ENCODE measurements around a stretch of chr1.

DNA sequence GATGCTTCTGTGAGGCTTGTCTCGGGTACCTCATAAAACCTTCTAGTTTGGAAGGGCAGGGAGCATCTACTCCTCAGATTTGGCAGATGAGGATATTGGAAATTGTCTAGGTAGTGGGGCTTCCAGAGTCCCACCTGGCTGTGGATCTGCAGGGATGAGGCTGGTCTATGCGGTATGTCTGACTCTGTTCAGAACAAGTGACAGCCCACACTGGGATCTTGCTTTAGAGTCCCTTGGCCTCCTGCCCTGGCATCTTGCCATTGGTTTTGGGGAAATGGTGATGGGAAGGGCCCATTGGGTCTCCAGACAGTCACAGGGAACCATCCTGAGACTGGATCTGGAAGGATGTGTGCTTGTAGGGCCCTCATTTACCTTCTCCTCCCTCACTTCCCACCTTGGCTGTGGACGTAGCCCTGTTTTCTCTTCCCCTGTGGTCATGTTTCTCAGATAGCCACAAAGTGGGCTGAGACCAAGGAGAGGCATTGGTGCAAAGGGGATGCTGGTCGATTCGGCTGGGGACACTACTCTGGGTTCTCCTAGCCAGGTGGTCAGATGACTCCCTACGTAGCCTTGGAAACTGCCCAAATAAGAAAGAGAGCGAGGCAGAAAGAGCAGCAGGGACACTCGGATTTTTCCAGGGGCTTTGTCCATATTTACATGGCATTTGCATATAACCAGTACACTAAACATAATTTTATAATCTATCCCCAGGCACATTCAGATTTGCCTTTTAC lies 15.0 kb downstream of the SOX13 start:
- RRBS, result no CpG with 5 or more reads among the region's 8 CpGs

- RRBS, result 96% methylated on average over 7 of the region's 17 CpGs
Measured at GRCh38 chr1:204125625-204126222, 26.1 kb downstream of the ETNK2 start.

DNA sequence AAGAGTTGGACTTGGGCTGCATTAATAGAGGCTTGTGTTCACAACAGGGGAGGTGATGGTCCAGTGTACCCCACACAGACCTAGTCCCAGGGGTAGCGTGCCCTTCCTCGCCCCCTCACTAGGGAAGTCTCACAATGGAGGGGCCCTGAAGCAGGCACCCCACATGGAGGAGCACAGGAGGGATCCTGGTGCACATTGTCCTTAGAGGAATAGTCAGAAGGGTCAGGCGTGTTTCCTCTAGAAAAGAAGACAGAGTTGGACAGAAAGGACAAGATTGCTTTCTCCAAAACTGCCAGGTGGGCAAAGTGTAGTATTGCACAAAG lies 23.4 kb downstream of the ETNK2 start:
- RRBS, result no CpG with 5 or more reads among the region's 3 CpGs

DNA sequence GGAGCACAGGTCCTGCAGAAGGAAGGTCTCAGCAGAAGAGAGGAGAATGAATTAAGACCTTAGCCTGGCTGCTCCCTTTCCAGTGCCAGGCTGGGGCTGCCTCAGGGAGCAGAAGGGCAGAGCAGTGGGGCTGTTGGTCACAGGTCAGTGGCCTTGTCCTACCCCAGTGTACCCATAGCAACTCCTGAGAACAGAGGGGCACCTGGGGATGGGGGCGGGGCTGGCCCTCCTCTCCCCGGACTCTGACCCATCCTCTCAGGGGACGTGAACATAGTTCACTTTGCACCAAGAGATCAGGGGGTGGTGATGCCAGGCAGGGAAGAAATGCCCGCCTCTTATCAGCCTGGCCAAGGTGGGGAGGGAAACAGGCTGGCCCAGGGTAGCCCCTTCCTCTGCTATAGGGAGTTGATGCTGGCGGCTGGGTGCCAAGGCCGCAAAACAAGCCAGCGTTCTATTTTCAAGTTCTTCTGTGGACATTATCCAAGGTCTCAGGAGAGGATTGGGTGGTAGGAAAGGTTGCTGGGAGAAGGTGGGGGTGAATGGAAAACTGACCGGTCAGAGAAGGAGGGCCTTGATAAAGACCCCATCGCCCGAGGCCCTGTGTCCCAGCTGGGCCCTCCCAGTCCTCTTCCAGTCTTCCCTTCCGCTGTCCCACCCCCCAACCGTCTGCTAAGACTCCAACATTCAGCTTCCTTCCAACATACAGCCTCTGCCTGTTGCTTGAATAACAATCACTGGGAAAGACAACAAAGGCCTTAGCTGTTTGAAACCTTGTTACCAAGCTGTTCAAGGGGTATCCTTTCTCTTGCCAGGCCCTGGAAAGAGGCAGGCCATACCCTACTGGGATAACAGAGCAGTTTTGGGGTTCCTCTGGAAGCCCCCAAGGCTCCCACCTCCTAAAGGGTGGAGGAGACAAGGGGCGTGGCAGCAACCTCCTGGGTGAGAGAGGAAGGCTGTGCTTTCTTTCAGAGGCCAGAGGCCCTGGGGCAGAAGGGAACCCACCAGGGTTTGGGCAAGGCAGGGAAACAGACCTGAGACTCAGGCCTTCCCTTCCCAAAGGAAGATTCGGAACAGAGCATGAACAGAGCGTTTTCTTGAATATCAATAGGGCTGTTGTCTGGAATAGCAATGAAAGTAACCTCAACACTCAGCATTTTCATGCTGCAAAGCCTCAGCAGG lies 4.5 kb downstream of the ETNK2 start:
- RRBS, result no CpG with 5 or more reads among the region's 15 CpGs

DNA sequence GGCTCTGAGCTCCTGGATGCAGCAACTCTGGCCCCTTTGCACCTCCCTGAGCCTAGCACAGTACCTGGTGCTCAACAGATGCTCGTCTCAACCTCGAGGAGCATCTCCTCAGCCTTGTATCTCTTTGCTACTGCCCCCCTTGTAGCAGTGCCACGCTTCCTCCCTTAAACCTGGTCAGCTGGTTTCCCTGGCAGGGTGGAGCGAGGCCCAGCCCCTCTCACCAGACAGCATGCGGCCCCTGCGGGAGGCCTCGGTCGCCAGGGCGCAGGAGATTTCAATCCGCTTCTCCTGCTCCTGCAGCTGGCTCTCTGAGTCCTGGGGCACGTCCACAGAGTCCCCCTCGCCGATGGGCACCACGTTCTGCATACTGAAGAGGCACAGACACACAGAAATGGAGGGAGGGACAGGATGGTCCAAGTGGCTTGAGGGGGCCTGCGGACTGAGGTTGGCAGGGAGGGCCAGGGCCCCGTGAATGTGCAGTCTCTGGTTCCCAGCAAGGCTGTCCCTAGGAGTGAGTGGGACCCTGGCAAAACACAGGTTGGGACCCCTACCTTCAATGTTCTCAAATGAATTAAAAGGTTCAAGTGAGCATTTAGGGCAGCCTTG lies 14.2 kb upstream of the GOLT1A start:
- RRBS, result no CpG with 5 or more reads among the region's 16 CpGs

- RRBS, result no CpG with 5 or more reads among the region's 10 CpGs
Measured at GRCh38 chr1:204348025-204348667, 11.6 kb downstream of the PLEKHA6 start.

DNA sequence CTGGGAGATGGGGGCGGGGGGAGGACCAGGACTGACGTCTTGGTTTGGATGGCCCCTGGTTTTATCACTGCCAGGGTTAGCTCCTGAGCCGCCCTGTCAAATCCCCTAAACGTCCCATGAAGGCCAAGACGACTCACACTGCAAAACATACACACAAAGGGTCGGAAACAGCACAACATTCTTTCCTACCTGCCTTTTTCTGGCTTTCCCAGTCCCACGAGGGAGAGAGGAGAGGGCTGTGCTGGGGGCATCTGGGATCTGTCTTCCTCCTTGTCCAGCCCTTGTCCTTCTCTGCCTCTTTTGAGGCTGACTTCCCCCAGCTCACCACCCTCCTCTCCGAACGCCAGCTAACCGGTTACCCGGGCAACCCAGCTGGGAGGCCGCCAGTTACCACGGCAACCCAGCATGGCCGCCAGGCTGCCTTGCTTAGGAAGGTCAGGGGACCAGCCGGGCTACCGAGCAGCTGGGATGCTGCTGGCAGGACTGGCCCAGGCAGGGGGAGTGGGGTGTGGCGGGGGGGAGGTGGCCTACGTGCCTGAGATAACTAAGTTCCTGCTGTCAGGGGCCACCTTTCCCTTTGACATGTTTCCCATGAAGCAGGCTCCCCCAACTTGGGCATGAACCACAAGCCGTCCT lies 8.9 kb downstream of the PLEKHA6 start:
- RRBS, result 11% methylated on average over 4 of the region's 19 CpGs

- RRBS, result no CpG with 5 or more reads among the region's 6 CpGs
Measured at GRCh38 chr1:204358585-204359117, 1.1 kb downstream of the PLEKHA6 start.

DNA sequence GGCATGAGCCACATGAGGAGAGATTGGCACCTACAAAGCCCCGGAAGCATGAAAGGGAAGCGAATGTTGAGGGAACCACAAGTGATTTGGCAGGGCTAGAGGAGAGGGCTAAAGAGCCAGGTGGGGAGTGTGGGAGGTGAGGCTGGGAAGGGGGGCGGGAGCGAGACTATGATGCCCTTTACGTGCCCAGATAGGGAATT lies 5.2 kb upstream of the PLEKHA6 start:
- RRBS, result no CpG with 5 or more reads among the region's 5 CpGs

DNA sequence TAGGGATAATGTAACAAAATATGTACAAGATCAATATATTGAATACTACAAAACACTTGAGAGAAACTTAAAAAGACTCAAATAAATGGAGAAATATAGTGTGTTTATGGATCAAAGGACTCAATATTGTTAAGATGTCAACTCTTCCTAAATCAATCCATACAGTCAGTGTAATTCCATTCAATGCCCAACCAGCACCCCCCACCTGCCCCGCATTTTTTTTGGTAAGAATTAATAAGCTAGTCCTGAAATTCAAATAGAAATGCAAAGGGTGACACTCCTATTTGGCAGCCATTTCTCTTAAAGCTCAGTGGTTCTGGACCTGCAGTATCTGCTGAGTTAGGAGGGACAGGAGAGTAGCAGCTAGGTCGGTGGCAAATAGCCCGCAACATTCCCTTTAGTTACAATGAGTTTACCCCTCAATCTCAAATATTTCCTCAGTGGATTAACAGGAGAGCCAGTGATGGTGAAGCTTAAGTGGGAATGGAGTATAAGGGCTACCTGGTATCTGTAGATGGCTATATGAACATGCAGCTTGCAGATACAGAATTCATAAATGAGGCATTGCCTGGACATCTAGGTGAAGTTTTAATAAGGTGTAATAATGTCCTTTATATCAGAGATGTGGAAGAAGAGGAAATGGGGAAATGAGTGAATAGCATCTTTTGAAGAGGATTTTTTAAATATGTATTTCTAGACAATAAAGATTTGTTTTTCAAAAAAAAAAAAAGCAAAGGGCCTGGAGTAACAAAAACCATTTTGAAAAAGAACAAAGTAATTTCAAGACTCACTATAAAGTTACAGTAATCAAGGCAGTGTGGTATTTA lies 17.3 kb downstream of the PPP1R15B start:
- RRBS, result no CpG with 5 or more reads among the region's 3 CpGs

DNA sequence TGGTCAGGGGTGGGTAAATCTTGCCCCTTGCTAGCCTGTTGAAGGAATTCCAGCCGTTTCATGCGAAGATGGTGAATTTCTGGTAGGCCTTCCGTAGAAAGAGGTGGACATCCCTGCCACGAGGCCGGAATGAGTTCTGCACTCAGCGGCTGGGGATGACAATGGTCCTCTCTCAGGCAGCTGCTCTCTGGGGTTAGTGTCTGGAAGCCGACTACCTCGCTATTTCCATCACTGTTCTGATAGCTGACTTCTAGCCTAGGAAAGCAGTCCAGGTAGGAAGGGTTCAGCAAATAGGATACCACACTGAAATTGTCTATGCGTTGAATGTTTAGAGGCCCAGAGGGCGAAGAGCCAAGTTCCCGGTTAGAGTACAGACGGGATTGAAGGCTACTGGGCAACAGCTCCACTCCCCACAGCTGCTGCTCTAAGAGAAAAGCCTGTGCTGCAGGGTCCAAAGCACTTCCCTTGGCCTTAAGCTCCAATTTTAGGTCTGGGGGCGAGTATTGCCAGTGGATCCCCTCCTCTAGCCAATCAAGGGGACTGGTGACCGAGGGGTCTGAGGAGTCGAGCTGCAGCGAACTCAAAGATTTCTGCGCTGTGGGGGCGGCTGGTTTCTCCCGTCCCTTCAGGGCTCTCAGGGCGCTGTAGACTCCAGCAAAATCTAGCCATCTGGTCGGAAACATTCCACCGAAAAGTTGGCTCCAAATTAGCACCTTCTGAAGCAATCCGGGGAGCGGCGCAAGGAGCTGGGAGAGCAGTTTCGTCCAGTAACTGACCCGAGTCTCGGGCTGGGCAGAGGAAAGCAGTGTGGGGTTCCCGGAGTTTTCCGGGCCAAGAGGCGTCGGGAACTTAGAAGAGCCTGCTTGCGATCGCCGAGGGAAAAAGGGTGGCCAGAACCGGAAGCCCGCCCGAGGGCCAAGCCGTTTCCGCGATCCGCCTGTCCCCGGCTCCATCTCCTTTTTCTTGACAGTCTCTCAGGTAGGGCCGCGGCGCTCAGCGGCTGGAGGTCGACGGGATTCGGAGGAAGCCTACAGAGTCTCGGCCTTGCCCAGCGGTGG lies 829 bp downstream of the PPP1R15B start:
- RRBS, result 1% methylated on average over 20 of the region's 52 CpGs

- RRBS, result no CpG with 5 or more reads among the region's 11 CpGs
Measured at GRCh38 chr1:204433943-204434817, 22.6 kb upstream of the PPP1R15B start.

DNA sequence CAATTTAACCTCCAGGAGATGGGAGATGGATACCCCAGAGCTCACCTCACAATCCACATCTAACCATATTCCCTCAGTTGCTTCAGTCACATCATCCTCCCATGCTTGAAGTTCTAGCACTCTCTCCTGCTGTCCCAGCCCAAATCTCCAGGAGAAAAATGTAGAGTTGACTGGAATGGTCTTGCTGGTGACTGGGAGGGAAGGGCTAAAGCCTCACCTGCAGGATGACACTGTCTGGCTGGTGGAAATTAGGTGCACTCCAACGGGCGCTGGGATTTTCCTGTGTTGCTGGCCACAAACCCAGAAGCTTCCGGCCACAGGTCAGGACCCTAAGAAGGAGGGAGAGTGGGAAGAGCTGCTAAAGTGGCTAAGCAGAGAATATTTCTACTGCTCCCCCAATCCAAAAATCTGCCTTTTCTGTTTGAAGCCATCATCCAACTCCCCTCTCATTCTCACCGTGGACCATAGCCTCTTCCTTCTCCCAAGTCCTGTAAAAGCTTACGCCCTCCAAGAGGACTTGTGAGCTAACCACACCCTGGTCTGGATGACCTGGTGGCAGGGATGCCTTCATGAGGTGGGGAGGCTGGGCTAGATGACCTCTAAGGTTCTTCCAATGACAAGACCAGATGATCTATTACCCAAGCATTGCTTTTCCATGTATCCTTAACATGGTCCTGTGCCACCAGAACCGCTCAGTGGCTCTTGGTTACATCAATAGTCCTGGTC lies 37.5 kb upstream of the PPP1R15B start:
- RRBS, result no CpG with 5 or more reads among the region's 6 CpGs

DNA sequence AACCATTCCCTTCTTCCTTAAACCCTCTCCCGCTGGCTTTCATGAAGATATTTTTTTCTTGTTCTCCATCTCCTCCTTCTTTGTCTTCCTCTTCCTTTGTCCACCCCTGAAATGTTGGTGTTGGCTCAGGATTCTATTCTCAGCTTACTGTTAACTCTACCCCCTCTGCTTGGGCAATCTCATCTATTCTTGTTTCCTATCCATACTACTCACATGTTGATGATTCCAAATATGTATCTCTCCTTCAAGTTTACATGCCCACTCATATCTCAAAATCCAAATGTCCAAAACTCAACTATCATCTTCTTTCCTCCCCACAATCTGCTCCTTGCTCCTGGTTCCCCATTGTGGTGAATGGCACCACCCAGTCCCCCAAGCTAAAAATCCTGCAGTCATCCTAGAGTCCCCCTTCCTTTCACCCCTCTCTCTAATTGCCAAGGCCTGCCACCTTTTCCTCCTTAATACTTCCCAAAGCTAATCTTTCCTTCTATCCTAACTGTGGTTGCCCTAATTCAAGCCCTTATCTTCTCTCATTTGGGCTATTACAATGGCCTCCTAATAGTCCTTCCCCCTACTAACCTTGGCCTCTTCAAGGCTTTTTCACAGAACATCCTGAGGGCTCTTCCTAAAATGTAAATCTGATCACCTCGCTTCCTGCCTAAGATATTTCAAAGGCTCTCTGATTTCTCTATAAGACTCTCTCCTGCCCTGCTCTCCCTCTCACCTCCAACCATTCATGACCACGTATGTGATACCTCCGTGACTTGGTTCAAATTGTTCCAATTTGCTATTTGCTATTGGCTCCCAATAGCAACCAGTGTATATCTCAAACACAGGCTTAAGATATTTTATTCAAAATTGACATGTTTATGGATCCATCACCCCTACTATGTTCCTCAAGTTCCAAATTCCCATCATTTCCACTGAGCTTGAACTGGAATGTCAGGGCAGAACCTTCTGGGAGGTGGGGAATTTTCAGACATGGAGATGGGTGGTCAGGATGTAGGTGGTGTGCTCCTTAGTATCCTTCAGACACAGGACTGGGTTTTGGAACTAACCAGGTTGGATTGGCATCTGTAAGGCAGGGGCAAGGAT lies 19.7 kb downstream of the PIK3C2B start:
- RRBS, result no CpG with 5 or more reads among the region's 4 CpGs

DNA sequence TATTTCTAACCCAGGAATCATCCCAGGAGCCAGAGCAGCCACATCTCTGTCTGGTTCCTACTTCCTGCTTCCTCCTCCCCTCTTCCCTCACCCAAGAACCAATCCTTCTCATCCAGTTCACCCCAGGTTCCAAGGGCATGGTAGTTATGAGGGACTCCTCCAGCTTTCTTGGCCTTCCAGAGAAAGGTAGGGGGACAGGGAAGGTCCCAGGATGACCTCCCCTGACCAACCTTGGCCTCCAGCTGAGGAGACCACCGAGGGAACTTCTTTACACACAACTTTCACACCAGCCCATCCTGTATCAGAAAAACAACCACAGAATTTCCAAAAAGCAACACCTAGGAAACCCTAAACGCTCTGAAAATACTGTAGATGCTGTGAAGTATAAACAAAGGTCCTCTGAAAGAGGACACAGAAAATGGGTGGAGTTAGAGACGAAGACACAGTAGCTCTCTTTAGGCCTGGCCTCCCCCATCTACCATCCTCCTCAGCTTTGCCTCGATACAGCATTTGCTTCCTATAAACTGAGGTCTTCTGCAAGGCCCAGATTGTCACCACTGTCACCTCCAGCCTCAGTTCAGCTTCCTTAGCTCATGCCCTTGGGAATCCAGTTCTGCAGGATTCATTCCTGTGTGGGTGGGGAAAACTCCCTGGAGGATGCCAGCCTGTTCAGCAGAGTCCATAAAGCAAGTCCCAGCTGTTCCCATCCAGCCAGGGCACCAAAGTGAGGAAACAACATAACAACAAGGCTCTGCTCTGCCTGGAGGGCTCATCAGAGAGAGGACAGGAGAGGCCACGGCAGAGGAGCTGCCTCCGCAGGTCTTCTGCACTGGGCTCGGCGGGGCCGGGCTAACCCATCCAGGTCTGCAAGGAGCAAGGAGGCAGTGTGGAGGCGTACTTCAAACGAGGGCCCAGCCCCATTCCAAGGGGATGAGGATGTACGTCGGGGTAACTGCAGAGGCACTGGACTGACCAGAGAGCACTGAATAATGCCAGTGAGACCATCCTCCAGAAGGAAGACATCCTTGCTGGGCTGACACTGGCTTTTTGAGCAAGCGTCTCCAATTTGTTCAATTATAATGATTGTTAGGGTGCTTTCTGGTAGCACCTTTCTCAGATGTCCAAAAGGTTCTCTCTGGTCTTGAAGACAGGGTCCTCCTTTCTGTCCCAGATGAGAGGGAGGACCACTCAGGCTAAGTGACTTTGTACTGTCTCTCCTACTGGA lies 15.0 kb downstream of the PIK3C2B start:
- RRBS, result no CpG with 5 or more reads among the region's 14 CpGs

DNA sequence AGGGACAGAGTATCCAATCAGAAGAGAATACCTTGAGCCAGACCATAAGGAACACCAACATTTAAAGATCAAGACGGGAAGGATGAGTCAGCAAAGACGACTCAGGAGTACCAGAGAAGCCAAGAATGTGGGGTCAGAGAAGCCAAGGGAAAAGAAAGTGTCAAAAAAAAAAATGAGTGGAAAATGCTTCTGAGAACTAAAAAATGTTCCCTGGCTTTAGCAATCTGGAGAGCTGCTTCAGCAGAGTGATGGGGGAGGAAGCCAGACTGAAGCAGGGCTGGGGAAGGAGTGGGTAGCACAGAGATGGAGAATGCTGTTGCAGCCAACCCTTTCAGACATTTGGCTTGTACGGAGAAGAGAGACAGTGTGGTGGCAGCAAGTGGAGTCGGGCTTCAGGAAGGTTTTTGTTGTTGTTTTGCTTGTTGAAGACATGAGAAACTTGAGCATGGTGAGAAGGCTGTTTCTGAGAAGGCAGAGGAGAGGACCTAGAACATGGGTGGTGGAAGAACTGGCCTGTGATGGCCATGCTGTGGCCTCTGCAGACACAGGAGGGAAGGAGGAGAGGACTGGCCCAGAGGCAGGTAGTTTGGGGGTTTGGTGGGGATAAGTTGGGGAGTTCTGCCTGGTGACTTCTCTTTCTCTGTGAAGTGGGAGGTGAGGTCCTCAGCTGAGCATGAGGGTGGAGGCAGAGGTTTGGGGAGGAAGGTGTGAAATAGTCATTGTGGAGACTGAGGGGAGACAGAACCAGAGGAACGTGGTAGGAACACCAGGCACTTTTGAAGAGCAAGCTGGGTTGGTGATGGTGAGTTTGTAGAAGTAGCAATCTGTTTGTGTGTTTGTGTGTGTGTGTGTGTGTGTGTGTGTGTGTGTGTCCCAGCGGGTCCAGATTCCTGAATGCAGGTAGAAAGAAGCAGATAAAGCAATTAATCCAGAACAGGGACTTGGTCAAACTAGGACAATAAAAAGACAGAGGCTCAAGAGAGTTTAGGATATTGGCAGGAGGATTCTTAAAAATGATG lies 14.7 kb downstream of the LRRN2 start:
- RRBS, result no CpG with 5 or more reads among the region's 6 CpGs

DNA sequence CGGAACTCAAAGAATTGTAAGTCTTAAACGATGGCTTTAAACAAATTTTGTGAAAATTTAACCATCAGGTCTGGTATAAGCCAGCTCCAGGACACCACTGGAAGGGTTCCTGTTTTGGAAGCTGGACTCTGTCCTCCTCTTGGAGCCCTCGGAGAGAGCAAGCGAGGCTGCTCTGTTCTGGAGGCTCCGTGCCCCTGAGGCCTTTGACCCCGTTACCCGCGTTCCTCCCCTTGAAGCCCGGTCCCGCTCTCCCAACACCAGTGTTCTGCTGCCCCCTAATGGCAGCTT lies 21.7 kb upstream of the NFASC start:
- RRBS, result 4% methylated on average over 2 of the region's 10 CpGs

- RRBS, result 3% methylated on average over 2 of the region's 13 CpGs
Measured at GRCh38 chr1:204807139-204807442, 21.4 kb upstream of the NFASC start.

DNA sequence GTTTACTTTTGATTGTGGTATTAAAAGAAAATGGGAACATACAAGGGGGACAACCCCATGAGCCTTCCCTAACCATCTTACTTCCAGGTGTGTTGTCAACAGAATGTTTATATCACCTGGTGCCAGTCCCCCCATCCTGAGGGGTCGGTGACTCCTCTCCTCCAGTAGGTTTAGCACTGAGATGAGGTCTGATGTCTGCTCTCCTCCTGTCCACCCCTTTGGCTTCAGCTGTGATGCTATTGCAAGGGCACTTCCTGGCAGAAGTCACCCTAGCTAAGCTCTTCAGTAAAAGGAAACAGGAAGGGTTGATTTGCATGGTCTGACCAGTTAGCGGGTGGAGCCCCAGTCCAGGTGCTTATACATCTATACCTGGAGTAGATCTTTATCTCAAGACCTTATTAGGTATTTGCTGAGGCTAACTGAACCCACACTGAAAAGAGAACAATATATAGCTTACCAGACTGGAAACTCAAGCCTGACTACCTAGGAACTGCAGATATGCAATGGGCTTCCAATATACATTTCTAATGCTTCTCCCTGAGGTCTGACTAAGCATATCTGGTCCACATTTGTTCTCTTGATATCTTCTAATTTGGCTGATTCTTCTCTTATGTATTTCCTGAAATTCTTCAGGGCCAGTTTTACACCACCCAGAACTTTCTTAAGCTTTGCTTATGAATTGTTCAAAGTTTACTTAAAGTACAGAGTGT lies 13.4 kb downstream of the NFASC start:
- RRBS, result no CpG with 5 or more reads among the region's 2 CpGs

DNA sequence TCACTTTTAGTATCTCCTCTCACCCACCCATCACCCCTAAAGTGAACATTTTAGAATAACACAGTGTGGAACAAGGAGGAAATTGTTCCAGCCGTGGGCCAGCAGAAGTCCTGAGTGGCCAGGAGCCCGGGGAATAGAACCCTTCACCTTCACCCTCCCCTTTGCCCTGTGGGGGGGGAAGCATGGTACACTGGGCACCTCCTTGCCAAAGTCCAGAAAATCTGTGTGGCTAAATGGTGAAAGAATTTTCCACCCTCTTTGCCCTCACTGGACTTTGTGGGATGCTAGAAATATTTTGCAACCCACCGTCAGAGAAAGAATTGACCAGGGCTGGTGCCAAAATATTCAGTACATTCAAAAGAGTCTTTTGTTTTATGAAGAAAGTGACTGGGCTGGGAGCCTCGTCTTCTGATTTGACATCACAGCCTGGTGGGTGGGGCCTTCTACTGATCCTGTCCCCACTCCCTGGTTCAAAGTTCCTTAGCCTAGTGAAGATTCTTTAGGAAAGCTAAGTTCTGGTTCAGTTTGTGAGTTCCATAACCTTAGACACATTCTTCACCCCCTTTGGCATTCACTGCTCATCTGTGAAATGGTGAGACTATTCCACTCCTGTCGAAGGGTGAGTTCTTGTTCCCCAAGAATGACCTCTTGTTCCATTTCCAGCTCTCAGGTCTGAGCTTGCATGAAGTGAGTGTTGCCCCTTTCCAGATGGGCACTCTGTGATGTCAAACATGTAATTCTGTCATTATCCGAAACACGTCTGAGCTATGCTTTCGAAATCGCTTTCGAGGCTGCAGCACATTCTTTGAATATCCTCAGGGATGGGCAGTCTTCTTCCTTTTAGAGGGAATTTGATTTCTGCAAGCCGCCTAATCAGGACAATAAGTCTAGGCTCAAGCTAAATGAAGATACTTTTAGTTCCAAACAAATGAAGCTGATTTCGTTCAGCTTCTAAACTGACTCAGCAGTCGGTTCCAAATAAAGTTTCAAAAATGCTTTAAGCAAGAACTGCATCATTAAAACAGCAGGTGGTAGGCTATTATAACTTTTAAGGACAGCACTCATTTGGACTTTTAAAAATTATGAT lies 57.1 kb downstream of the NFASC start:
- RRBS, result no CpG with 5 or more reads among the region's 13 CpGs